ENCODE measurements around a stretch of chr2.

DNA sequence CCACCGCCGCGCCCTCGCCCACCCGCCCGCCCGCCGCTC, within 50 bp of the PCBP1 start:
- RRBS, result under 1% methylated on average over 5 of the region's 8 CpGs

- RRBS, result 0% methylated on average over 1 of the region's 11 CpGs
These were observed 2.1 kb downstream of the PCBP1 start for GRCh38 chr2:70089173-70089968.

DNA sequence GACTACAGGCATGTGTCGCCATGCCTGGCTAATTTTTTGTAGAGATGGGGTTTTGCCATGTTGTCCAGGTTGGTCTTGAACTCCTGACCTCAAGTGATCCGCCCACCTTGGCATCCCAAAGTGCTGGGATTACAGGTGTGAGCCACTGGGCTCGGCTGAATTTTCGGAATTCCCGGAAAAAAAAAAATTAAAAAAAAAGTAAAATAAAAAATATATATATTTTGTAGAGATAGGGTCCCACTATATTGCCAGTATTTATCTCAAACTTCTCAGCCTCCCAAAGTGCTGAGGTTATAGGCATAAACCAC, 24.9 kb downstream of the TIA1 start:
- RRBS, result no CpG with 5 or more reads among the region's 5 CpGs

DNA sequence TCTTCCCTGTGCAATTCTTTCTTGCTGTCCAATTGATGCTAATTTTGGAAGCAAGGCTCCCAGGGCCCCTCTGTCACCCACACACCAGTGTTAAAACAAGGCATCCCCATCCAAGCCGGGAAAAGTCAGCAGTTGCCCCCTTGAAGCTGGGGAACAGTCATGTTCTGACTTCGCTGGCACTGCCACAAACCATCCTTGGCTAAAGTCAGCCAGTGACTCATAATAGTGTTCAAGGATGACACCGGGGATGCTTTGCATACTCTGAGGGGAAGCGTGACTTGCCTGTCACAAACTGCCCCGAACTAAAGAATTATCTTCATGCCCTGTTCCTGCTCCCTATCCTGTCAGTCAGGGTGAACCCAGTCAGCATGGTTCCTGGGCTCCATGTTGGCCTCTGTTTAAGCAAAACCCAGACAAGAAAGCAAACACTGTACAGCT, 37.0 kb downstream of the TGFA start:
- RRBS, result no CpG with 5 or more reads among the region's 5 CpGs

- RRBS, result no CpG with 5 or more reads among the region's 7 CpGs
These were observed 3.5 kb upstream of the TGFA start for GRCh38 chr2:70557081-70557621.

DNA sequence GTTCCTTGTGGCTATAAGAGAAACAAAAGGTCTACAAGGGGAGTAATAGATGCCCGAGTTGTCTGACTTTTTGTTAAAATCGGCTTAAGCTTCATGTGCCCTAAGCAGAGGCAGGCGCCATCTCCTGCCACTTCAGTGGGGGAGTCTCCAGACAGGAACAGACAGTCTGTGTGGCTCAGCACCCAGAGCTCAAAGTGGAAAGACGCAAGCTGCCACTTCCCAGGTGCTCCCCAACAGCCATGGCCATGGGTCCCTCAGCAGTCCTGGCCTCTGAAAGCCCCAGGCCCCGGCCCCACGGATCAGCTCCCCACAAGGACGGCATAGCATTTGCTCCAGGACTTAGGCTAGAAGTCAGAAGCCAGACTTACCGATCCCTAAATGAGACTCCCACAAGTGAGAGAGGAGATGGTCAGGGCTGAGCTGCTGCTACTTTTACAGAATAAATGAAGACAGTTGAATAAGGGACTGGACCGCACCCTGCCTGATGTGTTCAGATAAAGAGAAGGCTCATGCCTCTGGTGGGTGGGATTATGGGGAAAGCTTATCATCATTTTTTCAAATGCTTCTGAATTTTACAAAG, 50.6 kb downstream of the ADD2 start:
- RRBS, result no CpG with 5 or more reads among the region's 9 CpGs

DNA sequence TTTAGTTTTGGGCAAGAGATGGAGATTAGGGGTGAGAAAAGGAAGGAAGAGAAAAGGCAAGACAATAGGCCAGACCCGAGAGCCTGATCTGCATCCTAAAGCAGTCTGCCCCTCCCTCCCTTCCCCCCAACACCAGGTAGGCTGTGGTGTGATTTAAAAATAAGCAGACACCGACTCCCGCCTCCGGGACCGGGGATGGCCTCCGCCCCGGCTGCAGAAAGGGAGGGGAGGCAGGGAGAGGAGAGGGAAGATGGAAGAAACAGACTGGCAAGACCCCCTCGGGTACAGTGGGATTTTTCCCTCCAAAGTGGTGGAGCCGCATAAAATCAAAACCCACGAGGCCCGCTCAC, 1.0 kb downstream of the ADD2 start:
- RRBS, result no CpG with 5 or more reads among the region's 11 CpGs

- RRBS, result no CpG with 5 or more reads among the region's 26 CpGs
These were observed 12.6 kb downstream of the ATP6V1B1 start for GRCh38 chr2:70948249-70948837.

GRCh38 chr2:71064441-71065143, 3.9 kb upstream of the NAGK start:
- RRBS, result no CpG with 5 or more reads among the region's 5 CpGs

GRCh38 chr2:71070306-71071046, 2.0 kb downstream of the NAGK start:
- RRBS, result no CpG with 5 or more reads among the region's 10 CpGs

GRCh38 chr2:71456218-71456618, 10.3 kb upstream of the DYSF start:
- RRBS, result no CpG with 5 or more reads among the region's 5 CpGs

DNA sequence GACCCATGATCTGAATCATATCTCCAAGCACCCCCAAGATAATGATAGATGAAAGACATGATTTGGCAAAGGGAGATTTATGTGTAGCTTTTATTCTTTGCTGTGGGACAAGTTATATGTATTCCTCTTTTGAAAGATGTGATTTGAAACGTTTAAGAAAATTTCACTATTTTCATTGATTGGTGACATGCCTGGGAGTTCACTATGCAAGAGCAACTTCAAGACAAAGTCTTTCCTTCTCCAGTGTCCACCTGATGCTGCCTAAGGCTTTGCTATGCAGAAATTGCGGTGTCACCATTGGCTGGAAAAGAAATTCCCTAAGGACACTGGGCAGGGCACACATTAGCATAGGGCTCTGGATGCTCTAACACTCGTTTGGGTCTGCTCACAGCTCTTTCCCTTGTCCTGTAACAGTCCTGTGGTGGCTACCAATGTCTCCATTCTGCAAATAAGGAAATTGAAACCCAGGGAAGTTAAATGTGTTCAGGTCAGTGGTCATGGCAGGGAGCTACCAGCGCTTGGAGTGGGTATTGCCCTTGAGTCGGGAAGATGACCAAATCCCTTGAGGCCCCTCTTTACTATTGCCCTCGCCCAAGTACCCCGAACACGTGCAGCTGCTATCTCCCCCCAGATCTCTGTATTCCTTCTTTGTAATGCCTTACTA, 1.6 kb downstream of the DYSF start:
- RRBS, result no CpG with 5 or more reads among the region's 8 CpGs

DNA sequence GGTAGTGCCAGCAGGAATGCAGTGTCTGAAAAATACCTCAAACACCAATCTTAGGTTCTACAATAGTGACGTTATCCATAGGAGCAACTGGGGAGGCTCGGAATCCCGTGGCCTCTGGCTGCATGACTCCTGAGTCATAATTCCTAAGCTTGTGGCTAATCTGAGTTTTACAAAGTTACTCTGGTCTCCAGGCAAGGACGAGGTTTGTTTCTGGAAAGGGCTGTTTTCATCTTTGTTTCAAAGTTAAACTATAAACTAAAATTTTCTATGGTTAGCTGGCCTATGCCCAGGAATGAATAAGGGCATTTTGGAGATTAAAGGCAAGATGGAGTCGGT, 31.9 kb downstream of the DYSF start:
- RRBS, result no CpG with 5 or more reads among the region's 5 CpGs

DNA sequence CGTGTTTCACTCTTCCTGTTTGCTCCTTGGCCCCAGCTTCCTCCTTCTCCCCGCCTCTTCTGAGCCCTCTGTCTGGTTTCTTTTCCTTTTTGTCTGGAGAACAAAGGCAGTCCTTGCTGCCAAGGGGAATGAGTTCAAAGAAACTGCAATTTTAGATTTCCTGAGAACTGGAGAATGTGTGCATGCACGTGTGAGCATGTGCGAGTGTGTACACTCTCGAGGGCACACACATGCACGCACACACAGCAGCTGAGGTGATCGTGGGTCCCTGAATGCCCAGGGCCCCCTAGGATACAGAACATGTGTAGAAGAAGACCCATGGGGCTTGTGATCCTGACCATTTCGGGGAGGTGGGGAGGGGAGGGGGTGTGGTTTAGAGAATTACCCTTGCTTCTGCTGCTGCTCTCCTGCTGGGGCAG, 138.7 kb downstream of the DYSF start:
- RRBS, result no CpG with 5 or more reads among the region's 8 CpGs

- RRBS, result no CpG with 5 or more reads among the region's 6 CpGs
These were observed 149.0 kb downstream of the DYSF start for GRCh38 chr2:71615421-71615963.

GRCh38 chr2:71645900-71646389, 179.4 kb downstream of the DYSF start:
- RRBS, result no CpG with 5 or more reads among the region's 5 CpGs

GRCh38 chr2:71898672-71899656, 248.7 kb downstream of the CYP26B1 start:
- RRBS, result no CpG with 5 or more reads among the region's 32 CpGs

GRCh38 chr2:71926025-71926382, 221.7 kb downstream of the CYP26B1 start:
- RRBS, result no CpG with 5 or more reads among the region's 6 CpGs

DNA sequence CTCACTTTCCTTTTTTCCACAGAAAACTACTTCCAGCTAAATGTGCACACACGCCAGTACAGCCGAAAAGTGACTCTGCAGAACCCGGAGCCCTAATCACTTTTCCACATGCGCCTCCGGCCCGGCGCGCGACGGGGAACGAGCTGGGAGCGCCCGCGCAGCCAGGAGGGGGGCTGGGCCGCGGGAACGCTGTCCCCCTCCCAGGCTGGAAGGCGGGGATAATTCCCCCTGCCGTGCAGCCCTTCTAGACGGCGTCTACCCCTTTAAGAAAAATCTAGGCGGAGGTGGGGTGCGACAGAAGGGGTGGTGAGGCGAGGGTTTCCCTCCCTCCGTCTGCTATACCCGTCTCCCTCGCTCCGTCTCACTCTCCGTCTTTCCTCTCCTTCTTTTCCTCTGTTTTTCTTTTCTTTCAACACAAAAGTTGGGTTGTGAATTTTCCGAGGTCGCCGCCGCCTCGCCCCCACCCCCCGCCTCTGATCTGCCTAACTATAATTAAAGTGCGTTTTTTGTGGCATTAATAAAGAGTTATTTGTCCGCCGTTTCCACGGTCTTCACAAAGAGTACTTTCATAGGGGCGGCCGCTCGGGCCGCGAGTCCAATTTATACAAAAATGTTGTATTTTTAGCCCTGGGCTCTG, 2.3 kb downstream of the CYP26B1 start:
- RRBS, result 0% methylated on average over 3 of the region's 44 CpGs

- RRBS, result no CpG with 5 or more reads among the region's 5 CpGs
These were observed 287.5 kb upstream of the CYP26B1 start for GRCh38 chr2:72435007-72435730.